Measurements from ENCODE around the gene FILIP1.

- RAMPAGE, long total RNA = no peak
- RRBS = 17% methylated on average over 4 of the region's 12 CpGs
Observed at GRCh38 chr6:75493200-75494281, at the start of gene FILIP1. Gene FILIP1, minus strand, starts transcription at chr6:75493800.

GRCh38 chr6:75751377-75752009 is 2.5 kb downstream of the MYO6 start:
- RAMPAGE, long total RNA = no peak
- RRBS = no CpG with 5 or more reads among the region's 2 CpGs

DNA sequence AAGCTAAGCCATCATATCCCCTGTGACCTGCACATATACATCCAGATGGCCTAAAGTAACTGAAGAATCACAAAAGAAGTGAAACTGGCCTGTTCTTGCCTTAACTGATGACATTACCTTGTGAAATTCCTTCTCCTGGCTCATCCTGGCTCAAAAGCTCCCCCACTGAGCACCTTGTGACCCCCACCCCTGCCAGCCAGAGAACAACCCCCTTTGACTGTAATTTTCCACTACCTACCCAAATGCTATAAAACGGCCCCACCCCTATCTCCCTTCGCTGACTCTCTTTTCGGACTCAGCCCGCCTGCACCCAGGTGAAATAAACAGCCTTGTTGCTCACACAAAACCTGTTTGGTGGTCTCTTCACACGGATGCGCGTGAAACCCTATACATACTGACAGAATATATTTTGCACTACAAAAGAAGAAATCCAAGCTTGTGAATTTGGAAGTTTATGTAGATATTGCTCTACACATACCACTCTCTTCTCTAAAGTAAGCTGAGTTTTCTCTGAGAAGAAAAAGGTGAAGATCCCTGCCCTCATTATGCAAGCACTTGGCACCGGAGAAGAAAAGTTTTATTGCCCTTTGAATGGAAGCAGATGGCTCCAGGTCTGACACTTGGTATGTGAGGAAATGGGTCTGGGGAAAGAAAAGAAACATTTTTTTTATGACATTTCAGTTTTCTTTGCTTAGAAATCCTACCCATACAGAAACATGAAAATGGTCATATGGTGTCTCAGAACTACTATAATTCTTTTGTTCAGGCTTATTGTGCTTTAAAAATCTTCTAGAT is 488.8 kb upstream of the IMPG1 start:
- RAMPAGE, long total RNA = no peak
- RRBS = no CpG with 5 or more reads among the region's 8 CpGs

- RAMPAGE, long total RNA = no peak
- RRBS = no CpG with 5 or more reads among the region's 2 CpGs
Observed at GRCh38 chr6:77461326-77461612, 2.0 kb downstream of the HTR1B start.

DNA sequence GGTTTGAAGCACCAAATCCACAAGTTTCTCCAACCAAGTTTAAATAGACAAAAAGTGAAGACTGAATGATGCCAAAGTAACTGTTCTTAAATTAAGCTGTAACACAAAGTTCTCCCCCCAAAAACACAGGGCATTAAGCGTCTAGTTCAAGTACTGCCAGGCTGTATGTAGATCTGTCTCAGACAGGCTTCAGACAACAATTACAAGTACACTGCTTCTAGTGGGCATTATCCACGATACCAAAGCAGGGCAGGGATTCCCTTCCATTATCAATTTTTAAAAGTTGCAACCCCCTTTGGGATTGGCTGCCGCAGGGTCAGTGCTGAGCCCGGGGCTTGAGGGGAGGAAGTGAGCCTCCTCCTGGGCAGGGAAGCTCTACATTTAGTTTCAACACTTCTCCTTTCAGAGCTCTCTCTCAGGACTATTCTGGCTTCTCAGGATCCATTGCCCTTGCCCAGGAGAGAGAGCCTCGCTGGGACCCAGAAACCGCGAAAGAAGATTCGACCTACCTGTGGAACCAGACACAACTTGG is 1.6 kb downstream of the HTR1B start:
- RAMPAGE, long total RNA = no peak
- RRBS = no CpG with 5 or more reads among the region's 8 CpGs

DNA sequence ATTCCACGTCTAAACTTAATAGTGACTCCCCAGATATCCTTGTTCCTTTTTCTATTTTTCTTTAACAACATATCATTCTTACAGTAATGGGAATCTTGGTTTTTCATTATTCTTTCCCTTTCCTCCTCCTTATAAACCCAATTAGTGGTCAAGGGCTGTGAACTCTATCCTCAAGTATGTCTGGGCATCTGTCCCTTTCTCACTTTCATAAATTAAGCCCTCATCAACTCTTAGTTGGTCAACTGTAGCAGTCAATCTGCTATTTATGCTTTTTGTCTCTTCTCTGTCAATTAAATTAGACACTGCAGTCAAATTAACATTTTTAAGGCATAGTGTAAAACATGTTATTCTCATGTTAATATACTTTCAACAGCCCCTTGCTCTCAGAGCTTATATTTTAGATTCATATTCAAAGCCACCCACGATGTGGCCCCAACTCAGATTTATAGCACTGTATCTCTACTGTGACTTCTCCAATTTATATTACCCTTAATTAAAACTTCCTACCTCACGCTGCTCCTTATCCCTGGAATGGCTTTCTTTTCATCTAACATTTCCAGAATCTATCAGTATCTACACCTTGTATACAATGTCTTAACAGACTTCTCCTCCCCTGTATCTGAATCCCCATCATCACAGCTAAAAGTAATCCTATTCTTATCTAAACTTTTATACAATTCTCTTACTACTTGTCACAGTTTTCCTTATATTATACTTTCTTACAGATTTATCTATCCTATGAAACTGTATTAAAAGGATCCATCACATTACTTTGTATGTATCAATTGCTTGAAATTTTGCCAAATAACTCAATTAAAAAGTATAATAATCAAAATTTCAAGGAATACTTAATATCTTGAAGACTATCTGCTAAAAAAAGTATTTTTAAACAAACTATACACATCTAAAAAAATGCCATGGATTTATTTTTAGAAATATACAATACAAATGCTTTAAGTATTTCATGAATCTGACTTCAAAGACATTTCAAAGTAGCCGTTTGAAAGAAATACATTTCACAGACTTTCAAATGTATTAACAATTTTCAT is 89.1 kb downstream of the IRAK1BP1 start:
- RAMPAGE, long total RNA = no peak
- RRBS = no CpG with 5 or more reads among the region's 4 CpGs

DNA sequence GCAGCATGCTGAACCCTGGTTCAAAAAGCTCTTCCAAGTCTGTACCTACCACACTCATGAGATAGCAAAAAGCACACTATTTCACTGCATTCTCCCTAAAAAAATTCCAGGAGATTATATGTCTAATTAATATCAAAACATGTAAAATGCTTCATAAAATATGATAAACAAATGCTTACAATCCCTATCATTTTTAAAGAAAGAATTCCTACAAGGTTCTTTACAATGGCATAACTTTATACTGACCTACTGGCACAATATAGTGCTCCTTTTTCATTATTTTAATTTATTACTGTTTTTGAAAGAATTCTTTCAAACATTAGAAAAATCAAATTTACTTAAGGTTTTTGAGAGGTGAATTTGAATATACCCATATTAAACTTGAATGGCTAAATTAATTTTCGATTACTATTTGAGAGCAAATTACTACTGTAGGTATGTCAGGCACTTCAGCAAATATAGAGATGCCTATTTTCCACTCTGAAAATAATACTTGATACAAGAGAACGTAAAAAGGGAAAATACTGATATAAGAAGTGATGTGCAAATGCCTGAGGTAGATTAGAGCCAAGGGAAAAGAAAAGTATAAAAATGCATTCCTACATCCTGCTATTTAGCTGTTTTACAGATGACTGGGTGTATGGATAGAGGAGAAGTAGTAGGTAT is 36.7 kb downstream of the PHIP start:
- RAMPAGE, long total RNA = no peak
- RRBS = no CpG with 5 or more reads among the region's 2 CpGs

GRCh38 chr6:79078407-79079150 is 525 bp upstream of the PHIP start:
- RAMPAGE, long total RNA = no peak
- RRBS = under 1% methylated on average over 4 of the region's 38 CpGs

DNA sequence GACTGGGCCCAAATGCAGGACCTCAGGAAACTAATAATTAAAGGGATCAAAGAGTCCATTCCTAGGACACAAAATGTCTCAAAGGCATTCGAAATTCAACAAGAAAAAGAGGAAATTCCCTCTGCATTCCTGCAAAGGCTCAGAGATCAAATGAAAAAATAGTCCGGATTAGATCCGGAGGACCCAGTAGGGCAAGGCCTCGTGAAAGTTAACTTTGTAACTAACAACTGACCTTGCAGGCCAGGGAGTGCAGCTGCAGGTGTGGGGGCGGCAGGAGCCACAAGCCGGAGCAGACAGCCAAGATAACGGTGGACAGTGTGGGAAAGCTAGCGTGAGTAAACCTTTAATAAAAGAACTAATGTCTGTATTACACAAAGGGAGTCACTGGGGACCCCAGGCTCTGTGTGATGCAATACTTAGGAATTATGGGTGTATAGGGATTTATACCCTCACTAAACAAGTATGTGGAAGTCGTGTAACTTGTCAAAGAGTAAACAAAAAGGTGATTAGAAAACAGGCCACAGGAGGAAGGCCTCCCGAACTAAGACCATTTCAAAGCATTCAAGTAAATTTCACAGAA is 11.6 kb downstream of the LCA5 start:
- RAMPAGE, long total RNA = no peak
- RRBS = 14% methylated on average over 4 of the region's 10 CpGs

GRCh38 chr6:79538350-79539016 is 1.3 kb upstream of the LCA5 start:
- RAMPAGE, long total RNA = no peak
- RRBS = no CpG with 5 or more reads among the region's 11 CpGs

GRCh38 chr6:79878111-79878810 is 69.1 kb downstream of the ELOVL4 start:
- RAMPAGE, long total RNA = no peak
- RRBS = no CpG with 5 or more reads among the region's 6 CpGs

DNA sequence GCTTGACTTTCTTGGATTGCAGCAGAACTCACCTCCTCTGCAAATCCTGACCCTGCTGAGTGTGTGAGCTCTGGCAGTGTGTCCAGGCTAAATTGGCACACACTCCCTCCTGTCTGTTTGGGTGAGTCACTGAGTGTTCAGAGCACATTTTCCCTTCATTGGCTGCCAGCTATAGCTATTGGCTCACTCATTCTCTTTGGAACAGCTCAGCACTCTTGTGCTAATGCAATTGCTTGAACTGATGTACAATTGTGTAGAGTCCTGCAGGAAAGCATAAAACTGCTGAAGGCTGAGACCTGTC is 350.9 kb downstream of the BCKDHB start:
- RAMPAGE, long total RNA = no peak

DNA sequence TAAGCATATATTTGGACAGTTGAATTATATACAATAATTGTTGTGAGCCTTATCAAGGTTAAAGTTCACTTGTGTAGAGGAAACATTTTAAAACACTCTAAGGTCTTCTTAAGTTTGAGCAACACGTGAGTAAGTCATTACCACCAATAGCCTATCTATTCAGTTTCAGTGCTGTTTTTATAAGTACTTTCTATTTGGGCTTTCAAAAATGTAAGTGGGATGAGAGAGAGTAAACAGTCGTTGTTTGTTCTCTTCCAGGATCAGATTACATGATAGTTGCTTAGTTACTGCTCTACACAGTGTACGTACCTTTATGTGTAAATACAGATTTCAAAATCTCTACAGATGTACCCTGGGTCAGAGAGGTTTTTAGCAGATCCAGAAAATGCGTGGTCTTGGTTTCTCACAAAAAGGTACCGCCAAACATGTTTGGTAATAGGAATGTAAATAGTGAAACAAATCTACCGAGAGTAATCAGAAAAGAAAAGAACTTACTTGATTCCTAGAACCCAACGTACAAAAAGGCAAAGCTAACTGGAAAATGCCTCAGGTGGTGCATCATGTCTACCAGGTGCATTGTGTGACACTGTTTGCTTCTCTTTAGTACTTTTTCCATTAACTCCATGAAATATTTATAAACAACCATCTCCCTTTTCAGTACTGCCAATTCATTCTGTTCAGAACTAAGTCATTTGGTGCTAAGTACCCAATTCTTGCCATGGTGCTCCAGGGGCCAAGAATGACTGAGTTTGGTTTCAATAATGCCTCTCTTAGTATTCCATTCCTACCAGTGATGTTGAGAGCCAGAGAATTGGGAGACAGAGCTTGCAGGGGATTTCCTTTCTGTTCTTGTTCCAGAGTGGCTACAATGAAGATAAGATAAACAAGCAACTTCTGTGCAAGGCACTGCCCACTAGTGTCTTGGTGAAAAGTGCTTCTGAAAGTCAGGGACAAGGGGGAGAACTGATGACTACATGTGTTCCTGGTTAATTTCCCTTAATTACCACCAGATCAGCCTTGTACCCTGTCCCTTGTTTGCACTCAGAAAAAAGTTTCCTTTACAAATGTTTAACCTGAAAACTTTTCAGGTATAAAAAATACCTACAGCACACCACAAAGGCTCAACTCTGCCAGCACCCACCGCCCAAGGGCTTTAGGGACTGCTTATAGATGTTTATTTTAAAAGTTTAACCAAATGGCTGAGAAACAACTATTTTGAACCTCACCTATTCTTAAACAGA is 421.4 kb downstream of the BCKDHB start:
- RAMPAGE, long total RNA = no peak
- RRBS = no CpG with 5 or more reads among the region's 8 CpGs

GRCh38 chr6:81451784-81452355 is 300.6 kb downstream of the TENT5A start:
- RAMPAGE, long total RNA = no peak
- RRBS = no CpG with 5 or more reads among the region's 4 CpGs

GRCh38 chr6:81613457-81614149 is 138.9 kb downstream of the TENT5A start:
- RAMPAGE, long total RNA = no peak
- RRBS = no CpG with 5 or more reads among the region's 2 CpGs

GRCh38 chr6:81748997-81749599 is 3.4 kb downstream of the TENT5A start:
- RAMPAGE, long total RNA = no peak
- RRBS = no CpG with 5 or more reads among the region's 6 CpGs

GRCh38 chr6:81910519-81910893 is 158.0 kb upstream of the TENT5A start:
- RAMPAGE, long total RNA = no peak
- RRBS = no CpG with 5 or more reads among the region's 3 CpGs

GRCh38 chr6:82170014-82170912 is 77.3 kb downstream of the IBTK start:
- RAMPAGE, long total RNA = no peak
- RRBS = no CpG with 5 or more reads among the region's 3 CpGs

DNA sequence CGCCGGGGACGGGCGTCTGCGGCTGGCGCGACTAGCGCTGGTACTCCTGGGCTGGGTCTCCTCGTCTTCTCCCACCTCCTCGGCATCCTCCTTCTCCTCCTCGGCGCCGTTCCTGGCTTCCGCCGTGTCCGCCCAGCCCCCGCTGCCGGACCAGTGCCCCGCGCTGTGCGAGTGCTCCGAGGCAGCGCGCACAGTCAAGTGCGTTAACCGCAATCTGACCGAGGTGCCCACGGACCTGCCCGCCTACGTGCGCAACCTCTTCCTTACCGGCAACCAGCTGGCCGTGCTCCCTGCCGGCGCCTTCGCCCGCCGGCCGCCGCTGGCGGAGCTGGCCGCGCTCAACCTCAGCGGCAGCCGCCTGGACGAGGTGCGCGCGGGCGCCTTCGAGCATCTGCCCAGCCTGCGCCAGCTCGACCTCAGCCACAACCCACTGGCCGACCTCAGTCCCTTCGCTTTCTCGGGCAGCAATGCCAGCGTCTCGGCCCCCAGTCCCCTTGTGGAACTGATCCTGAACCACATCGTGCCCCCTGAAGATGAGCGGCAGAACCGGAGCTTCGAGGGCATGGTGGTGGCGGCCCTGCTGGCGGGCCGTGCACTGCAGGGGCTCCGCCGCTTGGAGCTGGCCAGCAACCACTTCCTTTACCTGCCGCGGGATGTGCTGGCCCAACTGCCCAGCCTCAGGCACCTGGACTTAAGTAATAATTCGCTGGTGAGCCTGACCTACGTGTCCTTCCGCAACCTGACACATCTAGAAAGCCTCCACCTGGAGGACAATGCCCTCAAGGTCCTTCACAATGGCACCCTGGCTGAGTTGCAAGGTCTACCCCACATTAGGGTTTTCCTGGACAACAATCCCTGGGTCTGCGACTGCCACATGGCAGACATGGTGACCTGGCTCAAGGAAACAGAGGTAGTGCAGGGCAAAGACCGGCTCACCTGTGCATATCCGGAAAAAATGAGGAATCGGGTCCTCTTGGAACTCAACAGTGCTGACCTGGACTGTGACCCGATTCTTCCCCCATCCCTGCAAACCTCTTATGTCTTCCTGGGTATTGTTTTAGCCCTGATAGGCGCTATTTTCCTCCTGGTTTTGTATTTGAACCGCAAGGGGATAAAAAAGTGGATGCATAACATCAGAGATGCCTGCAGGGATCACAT is 1.8 kb downstream of the TPBG start:
- RAMPAGE, long total RNA = no peak
- RRBS = no CpG with 5 or more reads among the region's 79 CpGs

DNA sequence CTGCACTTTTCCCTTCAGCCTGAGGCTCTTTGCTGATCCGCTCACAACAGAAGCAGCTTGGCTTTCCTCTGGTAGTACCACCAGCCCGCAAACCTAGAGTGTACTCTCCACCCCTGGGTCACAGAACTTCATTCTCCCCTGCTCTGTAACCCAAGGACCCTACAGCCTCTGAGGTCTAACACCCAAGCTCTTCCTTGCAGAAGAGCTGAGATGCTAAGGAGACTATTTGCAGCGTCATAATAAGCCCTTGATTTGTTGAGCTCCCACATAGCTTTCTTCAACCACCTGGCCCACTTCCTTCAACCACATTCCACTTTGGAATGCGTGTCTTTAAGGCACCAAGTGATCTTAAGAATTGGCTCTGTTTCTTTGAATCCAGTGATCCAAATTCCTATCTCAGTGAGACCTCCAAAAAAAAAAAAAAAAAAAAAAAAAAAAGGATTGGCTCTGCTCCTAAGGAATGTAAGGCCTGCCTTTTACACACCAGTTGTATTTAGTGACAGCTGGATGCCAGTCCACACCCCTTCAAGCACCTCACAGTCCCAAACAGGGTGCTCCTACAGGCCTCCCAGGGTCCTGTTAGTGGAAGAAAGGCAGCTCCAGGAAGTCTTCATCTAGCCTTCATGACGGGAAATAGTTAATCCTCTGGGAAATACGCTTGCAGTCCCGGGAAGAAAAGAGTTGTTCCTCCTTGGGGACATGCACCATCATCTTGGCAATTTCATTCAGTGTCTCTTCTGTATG is 106.2 kb downstream of the UBE3D start:
- RAMPAGE, long total RNA = no peak
- RRBS = no CpG with 5 or more reads among the region's 7 CpGs

Data from kidney epithelial cell (primary cell).